A549 (cell line): ENCODE measurements around a stretch of chr13.

DNA sequence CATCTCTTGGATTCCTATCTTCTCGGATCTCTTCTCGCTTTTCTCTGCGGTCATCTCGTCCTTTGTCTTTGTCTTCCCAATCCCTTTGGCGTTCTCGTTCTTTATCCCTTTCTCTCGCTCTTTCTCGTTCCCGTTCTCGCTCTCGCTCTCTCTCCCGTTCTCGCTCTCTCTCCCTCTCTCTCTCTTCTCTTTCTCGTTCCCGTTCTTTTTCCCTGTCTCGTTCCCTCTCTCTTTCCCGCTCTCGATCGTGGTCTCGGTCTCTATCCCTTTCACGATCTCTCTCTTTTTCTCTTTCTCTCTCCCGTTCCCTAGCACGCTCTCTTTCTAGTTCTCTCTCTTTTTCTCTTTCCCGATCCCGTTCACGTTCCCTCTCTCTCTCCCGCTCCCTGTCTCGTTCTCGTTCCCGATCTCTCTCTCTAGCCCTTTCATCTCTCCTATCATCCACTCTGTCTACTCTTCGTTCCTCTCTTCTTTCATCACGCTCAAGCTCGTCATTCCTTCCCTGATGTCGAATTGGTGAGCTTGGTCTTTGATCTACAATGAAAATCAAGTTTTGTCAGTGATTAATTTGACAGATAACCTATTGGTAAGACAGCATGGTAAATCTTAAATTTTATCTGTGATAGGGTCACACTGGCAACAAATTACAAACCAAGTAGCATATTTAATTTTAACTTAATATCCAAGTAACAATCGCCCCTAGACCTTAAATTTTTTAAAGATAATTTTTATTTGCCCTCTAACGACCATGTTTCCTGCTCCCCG is 77.1 kb downstream of the ZC3H13 start:
- PRO-cap: no peak
CAGE:
- cytosol, long polyA plus RNA: no peak
- long polyA plus RNA: start-site peak on the minus strand centred at position 294 of the sequence, 419 bp wide, 1,418 and 653 reads in 2 replicates
- nucleus, long polyA plus RNA: no peak

DNA sequence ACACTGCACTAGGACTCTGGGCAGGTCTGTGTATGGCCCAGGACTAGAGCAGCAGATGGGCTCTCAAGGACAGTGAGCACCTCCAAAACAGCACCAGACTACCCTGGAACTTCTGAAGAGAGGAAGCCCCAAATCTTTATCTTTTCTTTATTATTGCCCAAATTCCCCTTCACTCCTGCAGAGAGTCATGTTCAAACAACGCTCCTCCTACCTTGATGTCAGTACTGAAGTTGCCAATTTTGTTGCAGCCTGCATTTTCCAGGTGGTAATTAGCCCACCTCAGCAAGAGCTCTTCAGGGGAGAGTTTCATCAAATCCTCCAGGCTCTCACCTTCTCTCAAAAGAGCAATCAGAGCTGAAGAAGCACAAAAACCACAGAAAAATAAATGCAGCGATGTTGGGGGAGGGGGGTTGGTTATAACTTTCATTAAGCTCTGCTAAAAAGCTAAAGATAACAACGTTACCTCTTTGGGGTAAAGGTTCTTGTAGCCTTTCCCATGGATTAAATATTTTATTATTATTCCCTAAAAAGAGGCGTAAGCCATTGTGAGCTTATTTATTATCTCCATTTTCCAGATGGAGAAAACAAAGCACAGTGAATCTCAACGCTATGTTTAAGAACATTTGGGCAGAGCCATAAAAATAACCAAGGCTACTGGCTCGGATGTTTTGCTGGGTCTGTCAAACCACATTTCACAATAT is 31.1 kb downstream of the LCP1 start:
- PRO-cap: no peak
CAGE:
- cytosol, long polyA plus RNA: no peak
- long polyA plus RNA: no peak
- nucleus, long polyA plus RNA: no peak

DNA sequence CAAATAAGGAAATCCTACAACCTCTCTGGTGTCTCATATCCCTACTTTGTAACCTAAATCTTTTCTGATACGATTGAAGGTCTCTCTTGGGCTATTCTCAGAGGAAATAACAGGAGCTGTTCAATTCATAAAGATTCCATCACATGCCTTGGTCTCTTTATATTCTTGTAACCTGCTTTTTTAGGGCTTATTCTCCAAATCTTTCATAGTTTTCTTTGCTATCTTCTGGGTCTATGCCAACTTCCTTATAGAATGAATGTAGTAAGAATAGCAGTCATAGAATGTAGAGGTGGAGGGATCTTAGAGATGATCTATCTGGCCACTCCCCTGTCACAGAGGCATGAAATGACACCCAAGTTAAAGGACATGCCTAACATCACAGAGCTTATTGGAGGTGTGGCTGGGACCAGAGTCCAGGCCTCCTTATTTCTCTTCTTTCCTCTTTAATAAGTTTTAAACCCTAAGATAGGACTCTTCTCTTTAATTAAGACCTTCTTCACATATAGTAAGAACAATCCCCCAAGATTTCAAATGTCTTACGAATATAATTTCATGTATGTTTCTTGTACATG is 13.2 kb downstream of the LCP1 start:
- PRO-cap: no peak
CAGE:
- cytosol, long polyA plus RNA: no peak
- long polyA plus RNA: no peak
- nucleus, long polyA plus RNA: no peak

DNA sequence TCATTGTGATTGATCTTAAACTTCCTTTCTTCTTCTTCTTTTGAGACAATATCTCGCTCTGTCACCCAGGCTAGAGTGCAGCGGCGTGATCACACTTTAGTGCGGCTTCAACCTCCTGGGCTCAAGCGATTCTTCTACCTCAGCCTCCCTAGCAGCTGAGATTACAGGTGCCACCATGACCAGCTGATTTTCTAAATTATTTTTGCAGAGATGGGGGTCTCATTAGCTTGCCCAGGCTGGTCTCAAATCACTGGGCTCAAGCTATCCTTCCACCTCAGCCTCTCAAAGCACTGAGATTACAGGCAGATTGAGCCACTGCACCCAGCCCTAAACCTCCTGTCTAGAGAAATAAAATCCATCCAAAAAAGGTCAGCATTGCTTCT is 17.9 kb downstream of the RUBCNL start:
- PRO-cap: no peak
CAGE:
- cytosol, long polyA plus RNA: no peak
- long polyA plus RNA: no peak
- nucleus, long polyA plus RNA: no peak

DNA sequence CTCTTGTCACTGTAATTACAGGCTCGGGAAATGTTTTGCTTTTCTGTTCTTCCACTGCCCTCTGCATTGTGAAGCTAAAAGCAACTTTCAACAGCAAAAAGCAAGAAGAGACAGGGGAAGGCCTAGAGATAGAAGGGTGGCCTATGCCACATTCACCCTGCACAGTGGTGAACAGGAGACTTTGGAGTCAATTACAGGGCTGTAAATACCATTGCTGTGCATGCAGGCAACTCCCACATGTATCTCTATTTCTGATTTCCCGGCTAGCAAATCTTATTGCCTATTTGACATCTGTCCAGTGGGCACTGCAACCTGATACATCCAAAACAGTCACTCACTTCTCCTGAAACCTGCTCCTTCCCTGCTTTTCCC is 13.5 kb downstream of the RUBCNL start:
- PRO-cap: no peak
CAGE:
- cytosol, long polyA plus RNA: no peak
- long polyA plus RNA: no peak
- nucleus, long polyA plus RNA: no peak

- PRO-cap: no peak
CAGE:
- cytosol, long polyA plus RNA: no peak
- long polyA plus RNA: no peak
- nucleus, long polyA plus RNA: no peak
Measured at GRCh38 chr13:46384617-46385583, 2.2 kb downstream of the RUBCNL start.

- PRO-cap: no peak
CAGE:
- cytosol, long polyA plus RNA: no peak
- long polyA plus RNA: no peak
- nucleus, long polyA plus RNA: no peak
Measured at GRCh38 chr13:46617225-46617868, 64.4 kb downstream of the LRCH1 start.

- PRO-cap: no peak
CAGE:
- cytosol, long polyA plus RNA: no peak
- long polyA plus RNA: no peak
- nucleus, long polyA plus RNA: no peak
Measured at GRCh38 chr13:46667184-46667335, 114.1 kb downstream of the LRCH1 start.

DNA sequence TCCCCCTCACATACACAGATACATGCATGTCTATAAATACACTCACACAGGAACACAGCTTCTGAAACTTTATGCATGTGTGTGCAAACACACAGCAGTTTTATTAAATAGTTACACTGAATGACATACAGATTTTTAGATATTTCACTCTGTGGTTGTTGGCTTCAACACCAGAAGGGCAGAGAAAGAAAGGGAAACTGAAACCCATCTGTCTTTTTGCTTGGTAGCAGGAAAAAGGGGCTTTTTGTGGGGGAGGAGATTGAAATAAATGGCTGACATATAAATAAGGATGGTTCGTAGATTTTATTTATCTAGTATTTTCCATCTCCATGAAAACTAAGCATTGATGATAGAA is 114.9 kb downstream of the LRCH1 start:
- PRO-cap: no peak
CAGE:
- cytosol, long polyA plus RNA: no peak
- long polyA plus RNA: no peak
- nucleus, long polyA plus RNA: no peak

DNA sequence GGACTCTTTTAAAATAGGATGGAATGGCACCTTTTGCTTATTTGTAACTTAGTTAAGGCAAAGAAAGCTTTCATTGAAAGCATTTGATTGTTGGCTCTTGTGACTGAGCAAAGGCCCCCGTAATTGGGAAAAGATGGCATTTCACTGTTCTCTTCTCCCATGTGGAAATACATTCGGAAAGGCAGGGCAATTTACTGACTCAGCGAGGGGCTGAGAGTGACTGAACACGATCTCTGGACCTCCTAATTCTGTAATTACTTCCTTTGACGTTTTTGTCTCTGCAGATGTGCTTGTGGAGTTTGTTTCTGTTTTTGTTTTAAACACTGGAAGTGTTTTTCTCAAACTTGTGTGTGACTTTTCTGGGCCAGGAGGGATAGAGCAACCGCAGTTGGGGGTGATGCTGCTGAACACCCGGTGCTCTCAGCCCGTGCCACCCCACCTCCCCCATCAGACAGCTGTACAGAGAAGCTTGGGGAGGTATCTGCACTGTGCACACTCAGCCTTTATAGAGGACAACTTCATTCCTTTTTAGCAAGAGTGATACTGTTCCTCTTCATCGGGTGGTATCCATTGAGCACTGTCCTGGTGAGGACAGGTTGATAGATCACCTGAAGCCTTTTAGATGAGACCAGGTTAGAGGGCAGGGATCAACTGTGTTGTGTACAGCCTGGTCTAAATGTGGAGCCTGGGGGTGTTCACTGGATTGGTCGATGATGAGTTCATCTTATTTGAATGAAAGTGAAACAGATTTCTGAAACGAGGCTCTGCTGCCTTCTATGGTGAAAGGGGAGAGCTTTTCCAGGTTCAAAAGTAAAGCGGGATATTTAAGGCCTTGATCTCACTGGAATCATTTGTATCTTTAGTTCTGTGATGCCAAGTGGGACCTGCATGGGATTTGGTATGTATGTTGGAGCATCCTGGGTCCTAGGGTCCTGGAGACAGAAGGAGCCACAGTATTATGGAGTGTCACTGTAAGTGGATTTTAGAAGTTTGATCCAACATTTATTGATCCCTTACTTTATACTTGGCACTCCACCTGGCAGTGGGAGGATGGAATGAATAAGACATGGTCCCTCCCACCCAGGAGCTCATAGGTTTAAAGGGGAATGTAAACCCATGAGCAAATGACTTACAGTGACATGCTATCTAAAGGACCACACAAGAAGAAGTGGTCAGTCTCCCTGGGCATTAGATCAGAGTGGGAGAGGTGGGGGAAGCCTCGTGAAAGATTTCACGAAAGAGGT is 117.3 kb downstream of the ESD start:
- PRO-cap: no peak
CAGE:
- cytosol, long polyA plus RNA: no peak
- long polyA plus RNA: no peak
- nucleus, long polyA plus RNA: no peak

- PRO-cap: no peak
CAGE:
- cytosol, long polyA plus RNA: no peak
- long polyA plus RNA: no peak
- nucleus, long polyA plus RNA: no peak
Measured at GRCh38 chr13:46687660-46688093, 109.3 kb downstream of the ESD start.

- PRO-cap: no peak
CAGE:
- cytosol, long polyA plus RNA: no peak
- long polyA plus RNA: no peak
- nucleus, long polyA plus RNA: no peak
Measured at GRCh38 chr13:47110787-47111523, 214.1 kb upstream of the HTR2A start.

DNA sequence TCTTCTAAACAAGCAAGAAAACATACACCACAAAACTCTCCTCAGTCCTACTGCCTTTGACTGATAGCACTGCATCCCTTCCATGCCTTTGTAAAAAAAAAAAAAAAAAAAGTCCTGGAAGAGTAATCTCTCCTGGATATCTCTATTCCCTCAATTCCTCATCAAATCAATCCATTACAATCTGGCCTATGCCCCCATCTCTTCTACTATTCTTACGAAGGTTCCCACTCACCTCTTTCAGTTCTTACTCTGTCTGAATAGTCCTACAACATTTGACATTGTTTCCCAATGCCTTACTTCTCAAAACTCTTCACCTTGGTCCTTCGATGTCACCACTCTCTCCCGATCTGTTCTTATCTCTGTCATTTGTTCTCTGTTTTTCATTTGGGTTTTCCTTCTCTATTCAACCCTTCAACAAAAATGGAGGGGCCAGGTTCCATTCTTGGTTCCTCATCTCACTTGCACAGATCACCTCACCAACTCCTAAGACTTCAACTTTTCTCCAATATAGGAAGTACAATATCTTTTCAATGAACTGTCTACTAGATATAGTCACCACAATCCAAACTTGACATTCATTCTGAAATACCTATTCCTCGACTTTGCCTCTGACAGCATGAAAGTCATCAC is 49.1 kb downstream of the SUCLA2 start:
- PRO-cap: no peak
CAGE:
- cytosol, long polyA plus RNA: no peak
- long polyA plus RNA: no peak
- nucleus, long polyA plus RNA: no peak

- PRO-cap: no peak
CAGE:
- cytosol, long polyA plus RNA: no peak
- long polyA plus RNA: no peak
- nucleus, long polyA plus RNA: no peak
Measured at GRCh38 chr13:48257898-48258442, 25.0 kb downstream of the ITM2B start.

GRCh38 chr13:48359927-48360484 is 52.9 kb downstream of the LPAR6 start:
- PRO-cap: no peak
CAGE:
- cytosol, long polyA plus RNA: no peak
- long polyA plus RNA: no peak
- nucleus, long polyA plus RNA: no peak

GRCh38 chr13:48491255-48491940 is 41.5 kb downstream of the RCBTB2 start:
- PRO-cap: no peak
CAGE:
- cytosol, long polyA plus RNA: no peak
- long polyA plus RNA: no peak
- nucleus, long polyA plus RNA: no peak

GRCh38 chr13:48532177-48532343 is 820 bp downstream of the RCBTB2 start:
- PRO-cap: no peak
CAGE:
- cytosol, long polyA plus RNA: no peak
- long polyA plus RNA: no peak
- nucleus, long polyA plus RNA: no peak

GRCh38 chr13:49190837-49191504 is 29.2 kb upstream of the MLNR start:
- PRO-cap: no peak
CAGE:
- cytosol, long polyA plus RNA: no peak
- long polyA plus RNA: no peak
- nucleus, long polyA plus RNA: no peak

GRCh38 chr13:49214773-49215439 is 5.2 kb upstream of the MLNR start:
- PRO-cap: no peak
CAGE:
- cytosol, long polyA plus RNA: no peak
- long polyA plus RNA: no peak
- nucleus, long polyA plus RNA: no peak

DNA sequence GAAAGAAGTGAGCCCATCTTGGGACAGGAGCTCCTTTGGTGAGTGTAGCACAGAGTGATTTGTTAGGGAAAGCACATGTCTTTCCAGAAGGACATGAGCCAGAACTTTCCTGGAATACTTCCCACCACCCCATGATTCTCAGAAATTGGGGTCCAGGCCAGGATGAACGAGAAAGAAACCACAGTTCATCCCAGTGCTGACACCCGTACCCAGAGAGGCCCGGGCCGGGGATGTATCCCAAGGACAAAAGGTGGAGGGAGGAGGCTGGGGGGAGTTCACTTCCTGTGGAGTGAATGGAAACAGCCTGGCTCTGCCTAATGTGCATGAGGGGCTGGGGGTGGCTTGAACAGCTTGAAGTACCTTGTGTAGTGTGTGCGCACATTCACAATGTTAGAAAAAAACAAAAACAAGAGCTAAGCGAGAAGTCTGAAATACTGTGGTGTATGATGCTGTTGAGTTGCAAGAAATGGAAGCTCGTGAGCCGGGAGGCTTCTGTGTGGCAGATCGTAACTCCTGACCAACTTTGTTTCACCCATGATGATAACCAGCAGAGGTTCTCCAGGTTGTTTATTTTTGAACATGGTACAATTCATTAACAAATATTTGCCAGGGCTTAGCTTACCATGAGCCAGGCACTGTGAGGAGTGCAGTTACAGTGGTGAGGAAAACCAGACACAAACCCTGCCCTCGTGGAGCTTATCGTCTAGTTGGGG is 47.6 kb downstream of the CDADC1 start:
- PRO-cap: no peak
CAGE:
- cytosol, long polyA plus RNA: no peak
- long polyA plus RNA: no peak
- nucleus, long polyA plus RNA: no peak